ENCODE results near the genes HHIPL2, DISP1 and DEGS1.

DNA sequence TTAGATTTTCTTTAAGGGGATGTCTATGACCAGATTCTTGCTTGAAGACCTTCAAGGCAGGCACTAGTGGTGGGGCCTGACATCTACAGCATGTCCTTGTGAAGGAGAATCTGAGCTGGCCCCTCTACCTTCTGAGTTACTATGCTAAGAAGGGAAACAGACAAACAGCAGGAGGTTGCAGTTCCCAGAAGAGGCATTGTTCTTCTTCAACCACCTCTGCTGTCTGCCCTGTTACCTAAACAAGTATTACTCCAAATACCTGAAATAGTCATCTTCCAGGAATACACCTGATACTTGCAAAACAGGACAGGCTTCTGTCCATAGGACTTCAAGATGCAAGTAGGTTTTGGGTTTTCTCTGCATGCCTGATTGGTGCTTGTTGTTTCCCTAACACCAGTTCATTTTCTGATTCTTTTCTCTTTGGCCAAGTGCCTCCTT is 92.9 kb upstream of the DUSP10 start:
- PRO-cap, result unidirectional peak, minus-strand start at position 225 of the sequence
- RAMPAGE, long total RNA, 4 experiments, result no peak in any of the 4 experiments

DNA sequence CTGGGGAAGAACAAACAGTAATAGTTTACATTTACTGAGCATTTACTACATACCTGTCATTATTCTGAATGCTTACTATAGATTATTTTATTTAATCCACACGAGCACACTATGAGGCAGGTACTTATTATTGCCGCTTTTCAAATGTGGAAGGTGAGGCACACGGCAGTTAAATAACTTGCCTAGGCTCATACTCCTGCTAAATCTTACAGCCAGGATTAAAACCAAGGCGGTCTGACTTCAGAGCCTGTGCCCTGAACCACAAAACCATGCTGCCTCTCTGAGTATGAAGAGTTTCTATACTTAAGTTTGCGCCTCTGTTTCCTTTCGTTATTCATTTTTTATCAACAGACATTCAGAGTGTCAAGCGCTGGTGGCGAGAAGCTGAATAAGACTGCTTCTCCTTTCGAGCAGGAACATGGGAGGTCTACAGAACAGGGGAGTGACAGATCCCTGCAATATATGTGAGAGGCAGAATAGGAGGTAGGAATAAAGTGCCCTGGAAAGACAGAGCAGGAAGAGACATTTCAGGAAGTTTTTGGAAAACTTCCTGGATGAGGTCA is 96.0 kb upstream of the DUSP10 start:
- PRO-cap, result no peak
- RAMPAGE, long total RNA, 4 experiments, result no peak in any of the 4 experiments

- PRO-cap, result unidirectional peak, minus-strand start at chr1:221887211
- RAMPAGE, long total RNA, 4 experiments, result no peak in any of the 4 experiments
These were observed 145.3 kb upstream of the DUSP10 start for GRCh38 chr1:221886962-221887798.

DNA sequence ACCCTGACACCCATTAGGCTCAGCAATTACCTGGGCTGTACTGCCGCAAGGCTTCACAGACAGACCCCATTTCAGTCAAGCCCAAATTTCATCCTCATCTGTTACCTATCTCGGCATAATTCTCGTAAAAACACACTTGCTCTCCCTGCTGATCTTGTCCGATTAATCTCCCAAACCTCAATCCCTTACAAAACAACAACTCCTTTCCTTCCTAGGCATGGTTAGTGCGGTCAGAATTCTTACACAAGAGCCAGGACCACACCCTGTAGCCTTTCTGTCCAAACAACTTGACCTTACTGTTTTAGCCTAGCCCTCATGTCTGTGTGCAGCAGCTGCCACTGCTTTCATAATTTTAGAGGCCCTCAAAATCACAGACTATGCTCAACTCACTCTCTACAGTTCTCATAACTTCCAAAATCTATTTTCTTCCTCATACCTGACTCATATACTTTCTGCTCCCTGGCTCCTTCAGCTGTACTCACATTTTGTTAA is 227.4 kb upstream of the DUSP10 start:
- PRO-cap, result unidirectional peak, minus-strand start at position 164 of the sequence
- RAMPAGE, long total RNA, 4 experiments, result no peak in any of the 4 experiments

- PRO-cap, result no peak
- RAMPAGE, long total RNA, 4 experiments, result no peak in any of the 4 experiments
These were observed 332.3 kb upstream of the DUSP10 start for GRCh38 chr1:222074164-222074605.

- PRO-cap, result no peak
- RAMPAGE, long total RNA, 4 experiments, result no peak in any of the 4 experiments
These were observed 281.6 kb downstream of the HHIPL2 start for GRCh38 chr1:222266223-222266783.

DNA sequence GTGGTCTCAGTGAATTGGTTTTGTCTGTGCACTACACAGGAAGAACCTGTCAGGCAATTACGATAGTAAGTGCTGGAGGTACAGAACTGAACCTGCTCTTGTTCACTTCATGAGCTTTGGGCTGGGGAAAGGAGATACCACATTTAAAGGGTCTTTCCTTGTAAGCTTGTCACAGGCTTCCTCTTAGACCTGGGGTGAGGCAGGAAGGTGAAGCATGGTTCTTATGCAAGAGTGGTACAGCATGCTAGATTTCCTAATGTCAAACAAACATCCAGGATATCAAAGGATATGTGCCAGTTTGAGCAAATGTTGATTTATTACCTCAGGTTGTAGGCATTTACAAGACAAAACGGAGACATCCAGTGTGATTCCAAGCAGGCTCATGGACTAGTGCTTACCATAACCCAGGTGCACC is 25.9 kb downstream of the HHIPL2 start:
- PRO-cap, result no peak
- RAMPAGE, long total RNA, 4 experiments, result no peak in any of the 4 experiments

- PRO-cap, result no peak
- RAMPAGE, long total RNA, 4 experiments, result no peak in any of the 4 experiments
These were observed at the start of gene HHIPL2 for GRCh38 chr1:222547819-222548418. TSS of gene HHIPL2 (minus strand) at chr1:222548104.

GRCh38 chr1:222622753-222623000 is 4.8 kb downstream of the MIA3 start:
- PRO-cap, result no peak
- RAMPAGE, long total RNA, 4 experiments, result no peak in any of the 4 experiments

DNA sequence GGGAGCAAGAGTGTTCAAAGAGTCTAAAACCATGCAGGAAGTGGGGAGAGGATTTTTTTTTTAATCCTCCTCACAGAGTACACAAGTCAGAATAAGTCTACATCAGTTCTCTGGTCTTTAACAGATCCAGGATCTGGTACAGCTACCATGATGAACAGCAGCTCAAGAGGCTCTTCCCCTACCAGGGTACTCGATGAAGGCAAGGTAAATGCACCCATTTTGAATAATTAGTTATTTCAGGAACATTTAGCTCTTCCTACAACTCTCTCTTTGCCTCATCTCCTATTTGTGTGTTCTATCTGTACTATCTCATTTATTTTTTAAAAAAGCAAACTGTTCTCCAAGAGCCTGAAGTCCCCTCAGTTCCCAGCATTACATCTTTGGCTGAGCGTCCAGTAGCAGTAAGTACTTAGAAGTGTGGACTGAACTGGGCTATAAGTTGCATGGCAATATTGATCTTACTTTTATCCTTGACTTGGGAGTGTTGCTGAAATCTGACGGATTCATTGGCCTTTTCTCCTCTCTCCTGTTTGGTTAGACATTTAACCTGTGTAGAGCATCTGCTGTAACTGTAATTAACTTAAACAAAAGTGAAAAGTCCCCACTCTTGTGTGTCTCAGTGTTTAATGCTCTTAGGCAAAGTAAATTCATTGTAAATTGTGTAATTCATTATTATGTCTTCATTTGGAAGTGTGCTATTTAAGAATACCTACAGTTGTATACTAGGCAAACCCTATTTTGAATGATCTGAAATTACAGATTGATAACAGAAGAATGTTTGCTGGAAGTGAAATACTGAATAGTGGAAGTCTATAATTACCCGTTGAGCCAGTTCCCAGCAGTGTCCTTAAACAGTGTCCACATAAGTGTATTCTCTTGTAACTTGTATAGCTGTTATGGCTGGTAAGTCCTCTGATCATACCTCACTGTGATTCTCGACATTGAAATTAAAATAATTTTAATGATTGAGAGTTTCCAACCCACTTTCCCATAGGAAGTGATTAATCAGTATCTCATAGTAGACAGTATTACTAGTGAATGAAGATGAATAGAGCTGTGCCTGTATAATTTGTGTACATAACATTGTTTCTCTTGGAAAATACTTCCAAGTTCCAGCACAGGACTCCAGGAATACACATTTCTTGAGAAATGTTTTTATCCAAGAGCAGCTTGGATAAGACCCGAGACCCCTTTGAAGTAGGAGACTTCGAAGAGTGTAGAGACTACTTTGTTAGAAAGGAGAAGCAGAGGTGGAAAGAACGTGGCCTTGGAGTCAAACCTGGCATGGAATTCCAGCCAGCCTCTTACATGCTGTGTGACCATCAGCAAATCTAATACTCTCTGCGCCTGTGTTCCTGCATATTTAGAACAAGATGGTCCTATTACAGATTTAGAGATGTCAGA is 44.7 kb downstream of the MIA3 start:
- PRO-cap, result no peak
- RAMPAGE, long total RNA, 4 experiments, result no peak in any of the 4 experiments

GRCh38 chr1:222814287-222815645 is at the start of gene DISP1:
TSS of gene DISP1 (plus strand) at chr1:222815039.
- PRO-cap, result bidirectional peak, plus-strand start at chr1:222814754, minus-strand start at chr1:222814590; bidirectional peak, plus-strand start at chr1:222815107, minus-strand start at chr1:222814984
- RAMPAGE, long total RNA, 4 experiments, result start-site peak on the plus strand in 4 of 4 experiments, at chr1:222815026-222815093 at its widest, 35 to 76 reads per replicate

DNA sequence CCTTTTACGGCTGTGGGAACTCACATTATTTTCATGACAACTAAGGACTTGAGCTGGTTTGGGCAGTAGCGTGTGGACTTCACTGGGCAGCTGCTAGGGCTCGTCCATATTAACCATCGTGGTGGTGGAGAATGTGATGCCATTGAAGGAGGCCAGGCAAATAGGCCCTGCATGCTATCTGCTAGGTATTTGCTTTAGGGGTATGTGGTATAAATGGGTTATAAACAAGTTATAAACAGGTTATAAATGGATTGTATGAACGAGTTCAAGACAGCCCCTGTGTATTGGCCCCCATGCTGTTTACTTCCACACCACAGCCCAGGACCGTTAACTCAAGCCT is 50.9 kb downstream of the TLR5 start:
- PRO-cap, result no peak
- RAMPAGE, long total RNA, 4 experiments, result no peak in any of the 4 experiments

DNA sequence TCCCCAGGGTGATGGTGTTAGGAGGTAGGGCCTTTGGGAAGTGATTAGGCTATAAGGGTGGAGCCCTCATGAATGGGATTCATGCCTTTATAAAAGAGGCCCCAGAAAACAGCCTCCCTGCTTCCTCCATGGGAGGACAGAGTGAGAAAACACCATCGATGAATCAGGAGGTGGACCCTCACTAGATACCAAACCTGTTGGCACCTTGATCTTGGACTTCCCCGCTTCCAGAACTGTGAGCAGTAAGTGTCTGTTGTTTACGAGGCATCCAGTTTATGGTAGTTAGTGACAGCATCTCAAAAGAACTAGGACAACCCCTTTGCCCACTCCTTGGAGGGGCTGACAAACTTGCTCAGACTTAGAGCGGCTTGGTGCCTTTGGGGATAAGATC is 33.7 kb upstream of the TLR5 start:
- PRO-cap, result unidirectional peak, plus-strand start at position 120 of the sequence
- RAMPAGE, long total RNA, 4 experiments, result start-site peak on the plus strand in 3 of 4 experiments, centred at positions 118 to 138 of the sequence, 55 to 167 reads per replicate

GRCh38 chr1:223179986-223180224 is 36.9 kb upstream of the TLR5 start:
- PRO-cap, result no peak
- RAMPAGE, long total RNA, 4 experiments, result no peak in any of the 4 experiments

DNA sequence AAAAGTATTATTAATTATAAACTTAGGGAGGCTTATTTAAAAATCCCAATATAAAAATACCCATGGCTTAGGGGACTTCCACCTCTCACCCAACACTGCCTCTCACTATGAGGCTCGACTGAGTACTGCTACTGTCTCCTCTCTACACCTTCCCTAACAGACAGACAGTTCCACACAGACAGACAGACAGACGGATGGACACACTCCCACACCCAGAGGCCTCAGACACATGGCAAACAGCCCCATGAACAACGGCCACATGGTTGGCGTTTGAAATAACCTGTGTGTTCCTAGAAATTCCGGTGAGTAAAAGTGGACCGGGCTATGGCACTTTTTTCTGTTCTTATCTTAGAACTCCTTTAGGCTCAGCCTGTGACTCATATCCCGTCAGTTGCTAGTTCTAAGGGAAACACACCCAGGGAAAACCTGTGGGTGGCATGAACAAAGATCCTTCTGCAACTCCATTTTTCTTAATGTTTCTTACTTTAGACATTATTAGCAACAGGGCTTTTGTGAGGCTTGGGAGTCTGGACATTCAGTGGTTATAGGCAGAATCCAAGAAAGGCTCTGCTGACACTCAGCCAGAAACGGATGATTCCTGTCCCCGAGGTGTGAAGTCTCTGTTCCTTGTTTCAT is 90.4 kb upstream of the TLR5 start:
- PRO-cap, result bidirectional peak, plus-strand start at position 390 of the sequence, minus-strand start at position 97 of the sequence
- RAMPAGE, long total RNA, 4 experiments, result no peak in any of the 4 experiments

- PRO-cap, result no peak
- RAMPAGE, long total RNA, 4 experiments, result no peak in any of the 4 experiments
These were observed 75.2 kb downstream of the SUSD4 start for GRCh38 chr1:223288730-223289261.

- PRO-cap, result no peak
- RAMPAGE, long total RNA, 4 experiments, result no peak in any of the 4 experiments
These were observed 46.0 kb downstream of the TP53BP2 start for GRCh38 chr1:223799621-223800334.

- PRO-cap, result no peak
- RAMPAGE, long total RNA, 4 experiments, result no peak in any of the 4 experiments
These were observed 3.6 kb upstream of the TP53BP2 start for GRCh38 chr1:223849113-223849909.

DNA sequence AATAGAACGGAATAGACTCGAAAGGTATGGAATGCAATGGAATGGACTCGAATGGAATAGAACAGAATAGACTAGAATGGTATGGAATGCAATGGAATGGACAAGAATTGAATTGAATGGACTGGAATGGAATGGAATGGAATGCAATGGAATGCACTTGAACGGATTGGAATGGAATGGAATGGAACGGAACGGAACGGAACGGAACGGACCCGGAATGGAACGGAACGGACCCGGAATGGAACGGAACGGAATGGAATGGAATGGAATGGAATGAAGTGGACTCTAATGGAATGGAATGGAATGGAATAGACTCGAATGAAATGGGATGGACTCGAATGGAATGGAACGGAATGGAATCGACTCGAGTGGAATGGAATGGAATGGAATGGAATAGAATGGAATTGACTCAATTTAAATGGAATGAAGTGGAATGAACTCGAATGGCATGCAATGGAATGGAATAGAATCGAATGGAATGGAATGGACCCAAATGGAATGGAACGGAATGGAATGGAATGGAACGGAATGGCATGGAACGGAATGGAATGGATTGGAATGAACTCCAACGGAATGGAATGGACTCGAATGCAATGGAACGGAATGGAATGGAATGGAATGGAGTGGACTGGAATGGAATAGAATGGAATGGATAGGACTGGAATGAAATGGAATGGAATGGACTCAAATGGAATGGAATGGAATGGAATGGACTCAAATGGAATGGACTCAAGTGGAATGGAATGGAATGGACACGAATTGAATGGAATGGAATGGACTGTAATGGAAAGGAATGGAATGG is 101.4 kb upstream of the FBXO28 start:
- PRO-cap, result no peak
- RAMPAGE, long total RNA, 4 experiments, result no peak in any of the 4 experiments

DNA sequence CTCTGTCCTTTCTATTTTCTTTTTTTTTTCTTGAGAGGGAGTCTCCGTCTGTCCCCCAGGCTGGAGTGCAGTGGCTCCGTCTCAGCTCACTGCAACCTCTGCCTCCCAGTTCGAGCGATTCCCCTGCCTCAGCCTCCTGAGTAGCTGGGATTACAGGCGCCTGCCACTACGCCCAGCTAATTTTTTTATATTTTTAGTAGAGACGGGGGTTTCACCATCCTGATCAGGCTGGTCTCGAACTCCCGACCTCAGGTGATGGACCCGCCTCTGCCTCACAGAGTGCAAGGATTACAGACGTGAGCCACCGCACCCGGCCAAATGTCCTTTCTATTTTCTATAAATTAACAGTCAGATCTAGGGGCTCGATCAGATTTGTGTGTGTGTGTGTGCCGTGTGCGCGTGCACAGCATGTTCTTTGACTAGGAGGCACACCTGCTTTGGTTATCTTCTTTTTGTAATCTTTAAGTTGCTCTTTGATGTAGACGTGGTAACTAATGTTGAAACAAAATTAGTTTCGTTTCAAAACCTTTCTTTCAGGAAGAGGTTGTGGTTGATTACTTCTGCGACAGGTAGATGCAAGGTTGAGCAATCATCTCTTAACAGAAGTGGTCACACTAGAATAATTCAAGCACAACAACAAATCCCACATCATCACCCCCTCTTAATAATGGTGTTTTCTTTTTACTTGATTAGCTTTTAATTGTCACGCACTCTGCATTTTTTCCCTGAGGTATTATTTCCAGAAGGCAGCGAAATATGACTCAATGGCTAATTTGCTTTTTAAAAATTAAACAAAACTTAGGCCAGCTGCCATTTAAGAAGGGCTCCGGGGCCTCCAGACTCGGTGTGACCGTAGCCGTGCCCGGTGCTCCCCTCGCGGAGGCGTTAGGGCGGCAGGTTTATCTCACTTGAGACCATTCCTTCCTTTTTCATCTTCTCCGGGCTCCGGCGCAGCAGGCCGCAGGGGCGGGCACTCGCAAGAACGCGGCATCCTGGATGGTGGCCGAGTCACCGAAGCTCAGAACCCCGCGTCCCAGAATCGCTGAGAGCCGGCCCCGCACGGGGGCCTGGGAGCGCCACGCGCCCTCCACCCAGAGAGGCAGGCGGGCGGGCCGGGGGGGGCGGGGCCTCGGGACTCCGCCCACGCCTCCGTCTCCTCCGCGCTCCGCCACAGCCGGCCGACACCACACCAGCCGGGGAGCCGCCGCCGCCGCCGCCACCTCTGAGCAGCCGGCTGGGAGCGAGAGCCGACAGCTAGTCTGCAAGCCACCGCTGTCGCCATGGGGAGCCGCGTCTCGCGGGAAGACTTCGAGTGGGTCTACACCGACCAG is at the start of gene DEGS1:
Gene DEGS1, plus strand, starts transcription at position 1,184 of the 1,331 bp plus-strand sequence.
- PRO-cap, result bidirectional peak, plus-strand start at position 557 of the sequence, minus-strand start at position 428 of the sequence; unidirectional peak, plus-strand start at position 844 of the sequence; bidirectional peak, plus-strand start at position 1,184 of the sequence, minus-strand start at position 1,041 of the sequence
- RAMPAGE, long total RNA, 4 experiments, result start-site peak on the plus strand in 4 of 4 experiments, centred at positions 1,178 to 1,197 of the sequence, 536 to 2,625 reads per replicate